ENCODE results near the gene SYNPO2L.

- PRO-cap, result no peak
- RAMPAGE, long total RNA, result no peak
- RRBS, result no CpG with 5 or more reads among the region's 2 CpGs
These were observed 17.2 kb downstream of the DDIT4 start for GRCh38 chr10:72290977-72291328.

DNA sequence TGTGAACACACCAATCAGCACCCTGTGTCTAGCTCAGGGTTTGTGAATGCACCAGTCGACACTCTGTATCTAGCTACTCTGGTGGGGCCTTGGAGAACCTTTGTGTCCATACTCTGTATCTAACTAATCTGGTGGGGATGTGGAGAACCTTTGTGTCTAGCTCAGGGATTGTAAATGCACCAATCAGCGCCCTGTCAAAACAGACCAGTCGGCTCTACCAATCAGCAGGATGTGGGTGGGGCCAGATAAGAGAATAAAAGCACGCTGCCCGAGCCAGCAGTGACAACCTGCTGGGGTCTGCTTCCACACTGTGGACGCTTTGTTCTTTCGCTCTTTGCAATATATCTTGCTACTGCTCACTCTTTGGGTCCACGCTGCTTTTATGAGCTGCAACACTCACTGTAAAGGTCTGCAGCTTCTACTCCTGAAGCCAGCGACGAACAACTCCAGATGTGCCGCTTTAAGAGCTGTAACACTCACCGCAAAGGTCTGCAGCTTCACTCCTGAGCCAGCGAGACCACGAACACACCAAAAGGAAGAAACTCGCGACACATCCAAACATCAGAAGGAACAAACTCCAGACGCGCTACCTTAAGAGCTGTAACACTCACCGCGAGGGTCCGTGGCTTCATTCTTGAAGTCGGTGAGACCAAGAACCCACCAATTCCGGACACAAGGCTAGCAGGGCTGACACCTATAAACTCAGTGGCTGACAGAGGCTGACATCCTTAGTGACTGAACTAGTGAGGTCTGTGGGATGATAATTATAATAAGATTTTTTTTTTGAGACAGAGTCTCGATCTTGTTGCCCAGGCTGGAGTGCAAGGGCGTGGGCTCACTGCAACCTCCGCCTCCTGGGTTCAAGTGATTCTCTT, 28.0 kb downstream of the DNAJB12 start:
- PRO-cap, result unidirectional peak, plus-strand start at position 282 of the sequence
- RAMPAGE, long total RNA, result no peak
- RRBS, result no CpG with 5 or more reads among the region's 26 CpGs

GRCh38 chr10:72334745-72335482, 19.8 kb downstream of the DNAJB12 start:
- PRO-cap, result no peak
- RAMPAGE, long total RNA, result no peak
- RRBS, result 10% methylated on average over 5 of the region's 21 CpGs

- PRO-cap, result no peak
- RAMPAGE, long total RNA, result no peak
- RRBS, result no CpG with 5 or more reads among the region's 13 CpGs
These were observed 11.0 kb downstream of the DNAJB12 start for GRCh38 chr10:72343588-72344295.

DNA sequence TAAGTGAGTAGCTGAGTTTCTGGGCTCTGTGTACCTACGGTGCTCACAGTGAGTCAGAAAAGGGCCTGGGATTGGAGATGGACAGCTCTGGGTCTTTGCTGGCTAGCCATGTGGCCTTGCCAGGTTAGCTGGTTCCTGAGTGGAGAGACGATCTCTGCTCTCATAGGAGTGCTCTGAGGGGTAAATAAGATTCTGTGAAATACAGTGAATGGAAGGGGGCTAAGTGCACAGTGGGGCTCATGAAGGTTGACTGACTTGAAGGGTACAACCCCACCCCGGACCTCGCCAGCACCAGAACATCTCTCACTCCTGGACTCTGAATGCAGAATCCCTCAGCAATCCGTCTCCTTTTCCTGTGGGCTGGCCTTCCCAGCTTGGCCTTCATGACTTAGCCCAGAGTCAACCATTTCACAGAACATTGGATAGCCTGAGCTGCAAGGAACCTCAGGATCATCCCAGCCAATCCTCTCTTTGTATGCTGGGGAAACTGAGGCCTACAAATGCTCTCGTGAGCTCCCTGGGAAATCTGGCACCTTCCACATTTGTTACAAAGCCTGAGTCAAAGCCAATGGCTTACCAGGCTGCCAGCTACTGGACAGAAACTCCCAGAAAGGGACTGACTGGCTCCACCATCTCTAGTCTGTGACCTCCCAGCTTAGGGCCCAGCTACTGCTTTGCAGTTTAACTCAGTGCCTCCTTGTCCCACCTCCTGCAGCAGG, 3.9 kb downstream of the DNAJB12 start:
- PRO-cap, result no peak
- RAMPAGE, long total RNA, result no peak
- RRBS, result no CpG with 5 or more reads among the region's 6 CpGs

DNA sequence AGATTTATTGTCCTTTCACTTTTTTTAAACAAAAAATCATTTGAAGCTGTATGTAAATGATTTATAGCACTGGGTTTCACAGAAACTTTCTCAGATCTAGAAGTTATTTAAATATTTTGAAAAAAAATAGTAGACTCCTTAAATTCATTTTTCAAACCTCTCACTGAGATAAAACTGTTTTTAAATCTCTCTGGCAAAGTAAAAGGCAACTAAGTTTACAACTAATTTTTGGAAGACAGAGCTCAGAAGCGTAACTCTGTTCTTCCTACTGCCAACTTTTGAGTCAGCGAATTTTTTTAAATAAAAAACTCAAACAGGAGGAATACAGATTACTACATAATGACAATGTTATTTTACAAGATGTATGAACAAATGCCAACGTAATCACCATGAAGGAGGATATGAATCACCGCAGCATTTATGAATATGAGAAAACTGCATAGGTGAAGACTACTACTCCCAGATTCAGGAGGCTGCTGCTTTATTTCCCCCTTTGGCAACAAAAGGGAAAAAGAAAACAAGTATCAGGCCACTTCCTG, 52.4 kb downstream of the P4HA1 start:
- PRO-cap, result no peak
- RAMPAGE, long total RNA, result no peak
- RRBS, result no CpG with 5 or more reads among the region's 4 CpGs

DNA sequence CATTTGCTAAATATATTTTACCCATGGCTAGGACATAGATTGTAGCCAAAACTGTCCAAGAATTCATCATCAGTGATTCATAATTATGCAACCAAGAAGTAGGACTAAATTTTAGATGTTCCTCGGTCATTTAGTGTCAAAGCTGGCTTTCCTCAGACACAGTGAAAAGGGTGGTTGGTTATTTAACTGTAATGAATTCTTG, 3.3 kb downstream of the NUDT13 start:
- PRO-cap, result no peak
- RAMPAGE, long total RNA, result no peak
- RRBS, result no CpG with 5 or more reads among the region's 1 CpG

GRCh38 chr10:73131201-73131771, 21.0 kb downstream of the NUDT13 start:
- PRO-cap, result no peak
- RAMPAGE, long total RNA, result no peak
- RRBS, result no CpG with 5 or more reads among the region's 2 CpGs

- PRO-cap, result no peak
- RAMPAGE, long total RNA, result no peak
- RRBS, result no CpG with 5 or more reads among the region's 2 CpGs
These were observed 751 bp upstream of the DNAJC9 start for GRCh38 chr10:73247789-73248222.

GRCh38 chr10:73655850-73656307, at the start of gene SYNPO2L:
SYNPO2L (minus strand) TSS chr10:73656029.
- PRO-cap, result no peak
- RAMPAGE, long total RNA, result no peak
- RRBS, result 51% methylated on average over 4 of the region's 9 CpGs

- PRO-cap, result no peak
- RAMPAGE, long total RNA, result no peak
- RRBS, result no CpG with 5 or more reads among the region's 4 CpGs
These were observed 4.0 kb upstream of the SYNPO2L start for GRCh38 chr10:73659745-73660257.

GRCh38 chr10:73997249-73997608, 687 bp upstream of the VCL start:
- PRO-cap, result no peak
- RAMPAGE, long total RNA, result no peak
- RRBS, result no CpG with 5 or more reads among the region's 4 CpGs

- PRO-cap, result no peak
- RAMPAGE, long total RNA, result no peak
- RRBS, result no CpG with 5 or more reads among the region's 2 CpGs
These were observed 1.4 kb downstream of the ADK start for GRCh38 chr10:74152388-74152949.

GRCh38 chr10:74589246-74589871, 237.0 kb upstream of the KAT6B start:
- PRO-cap, result no peak
- RAMPAGE, long total RNA, result no peak
- RRBS, result no CpG with 5 or more reads among the region's 6 CpGs

DNA sequence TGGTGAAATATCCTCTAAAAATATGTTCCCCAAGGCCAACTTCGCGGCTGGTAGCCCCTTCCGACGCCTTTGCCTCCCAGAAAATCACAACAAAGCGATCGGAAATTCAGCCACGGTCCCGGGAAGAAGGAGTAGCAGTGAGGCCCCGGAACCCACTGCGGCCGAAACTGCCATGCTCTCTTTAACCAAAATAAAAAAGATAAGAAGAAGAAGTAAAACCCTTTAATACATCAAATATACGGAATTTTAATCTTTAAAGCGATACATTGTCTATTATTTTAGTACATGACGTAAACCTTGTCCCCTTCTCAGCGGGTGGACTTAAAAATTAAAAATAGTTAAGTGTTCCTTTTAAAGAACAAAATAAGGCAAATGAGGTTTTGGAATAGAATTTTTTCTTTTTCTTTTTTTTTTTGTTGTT, 3.9 kb downstream of the ZNF503 start:
- PRO-cap, result no peak
- RAMPAGE, long total RNA, result no peak
- RRBS, result no CpG with 5 or more reads among the region's 15 CpGs

DNA sequence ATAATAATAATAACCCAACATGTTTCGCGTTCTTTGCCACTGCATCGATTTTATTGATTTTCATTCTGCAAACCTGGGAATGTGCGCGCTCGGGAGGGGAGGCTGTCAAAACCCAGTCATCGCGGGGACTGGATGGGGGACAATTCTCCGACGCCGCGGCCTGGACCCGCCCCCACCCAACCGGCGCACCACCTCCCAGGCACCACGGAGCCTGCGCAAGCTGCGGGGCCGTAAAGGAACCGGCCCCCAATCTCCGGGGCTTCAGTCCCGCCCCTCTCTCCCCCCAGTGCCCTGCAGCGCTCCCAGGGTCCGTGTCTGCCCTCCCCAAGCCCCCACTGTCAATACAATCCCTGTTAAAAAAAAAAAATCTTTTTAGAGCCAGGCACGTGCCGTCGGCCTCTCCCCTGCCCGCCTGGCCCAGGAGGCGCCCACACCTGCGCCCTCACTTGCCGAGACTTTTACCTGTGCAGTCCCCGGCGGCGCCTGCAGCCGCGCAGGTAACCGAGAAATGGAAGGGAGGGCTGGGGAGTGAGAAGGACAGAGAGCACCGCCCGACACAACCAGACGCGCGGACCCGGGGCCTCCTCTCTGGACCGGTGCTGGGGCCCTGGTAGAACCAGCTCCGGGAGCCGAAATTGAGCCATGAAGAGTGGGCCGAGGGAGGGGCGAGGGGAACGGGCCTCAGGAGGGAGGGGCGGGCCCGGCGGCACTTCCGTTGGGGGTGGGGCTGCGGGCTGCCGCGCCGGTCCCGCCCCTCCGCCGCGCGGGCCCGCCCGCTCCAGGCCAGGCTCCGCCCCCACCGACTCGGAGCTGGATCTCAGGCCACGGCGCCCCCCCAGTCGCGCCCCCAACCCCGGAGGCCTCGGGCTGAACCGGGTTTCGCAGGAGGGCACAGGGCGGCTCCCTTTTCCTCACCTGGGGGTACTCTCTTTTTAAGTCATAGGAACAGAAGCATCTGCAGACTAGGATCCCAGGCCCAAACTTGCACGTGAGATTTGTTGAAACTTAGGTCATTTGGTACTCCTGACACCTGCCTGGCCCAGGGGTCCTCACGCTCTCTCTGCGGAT, 7.7 kb upstream of the ZNF503 start:
- PRO-cap, result bidirectional peak, plus-strand start at position 715 of the sequence, minus-strand start at position 587 of the sequence
- RAMPAGE, long total RNA, result no peak
- RRBS, result 2% methylated on average over 38 of the region's 79 CpGs

DNA sequence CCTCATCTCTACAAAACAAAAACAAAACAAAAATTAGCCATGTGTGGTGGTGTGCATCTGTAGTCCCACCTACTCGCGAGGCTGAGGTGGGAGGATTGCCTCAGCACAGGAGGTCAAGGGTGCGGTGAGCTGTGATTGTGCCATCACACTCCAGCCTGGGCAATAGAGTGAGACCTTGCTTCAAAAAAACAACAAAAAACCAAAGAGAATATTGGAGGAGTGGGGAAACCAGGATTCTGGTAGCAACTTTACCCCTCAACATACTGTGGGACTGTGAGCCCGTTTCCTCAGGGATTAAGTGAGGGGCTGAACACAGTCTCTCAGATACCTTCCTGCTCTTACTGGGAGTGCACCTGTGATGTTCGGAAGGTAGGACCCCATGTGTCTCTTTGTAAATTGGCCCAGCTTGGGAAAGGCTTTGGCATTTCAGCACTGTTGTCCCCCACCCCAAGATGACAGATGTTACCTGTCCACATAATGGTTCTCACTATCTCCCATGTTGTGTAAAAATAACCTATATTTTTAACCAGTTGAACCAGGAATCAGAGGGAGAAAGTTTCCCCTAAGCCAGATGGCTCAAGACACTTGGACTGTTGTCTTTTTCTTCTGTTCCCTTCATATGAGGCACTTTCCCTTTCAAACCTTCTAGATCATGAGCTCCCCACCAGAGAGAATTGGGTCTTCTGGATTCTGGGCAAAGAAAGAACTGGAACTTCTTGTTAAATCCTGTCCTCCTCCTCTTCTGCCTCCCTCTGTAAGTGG, 79.9 kb downstream of the LRMDA start:
- PRO-cap, result no peak
- RAMPAGE, long total RNA, result no peak
- RRBS, result no CpG with 5 or more reads among the region's 5 CpGs

- PRO-cap, result no peak
- RAMPAGE, long total RNA, result no peak
- RRBS, result no CpG with 5 or more reads among the region's 10 CpGs
These were observed 304.0 kb downstream of the LRMDA start for GRCh38 chr10:75735254-75736090.

DNA sequence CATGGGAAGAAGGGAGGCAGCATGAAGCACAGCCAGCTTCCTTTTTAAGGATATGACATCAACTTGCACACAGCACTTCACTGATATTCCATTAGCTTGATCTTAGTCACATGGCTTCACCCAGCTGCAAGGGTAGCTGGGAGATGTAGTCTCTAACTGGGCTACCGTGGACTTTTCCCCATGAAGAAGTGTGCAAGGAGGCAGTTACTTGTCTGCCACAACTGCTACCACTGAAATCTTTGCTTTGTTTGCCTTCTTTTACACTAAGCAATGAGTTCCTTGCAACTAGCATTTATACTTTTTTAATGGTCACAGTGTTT, 525.3 kb downstream of the LRMDA start:
- PRO-cap, result no peak
- RAMPAGE, long total RNA, result no peak
- RRBS, result no CpG with 5 or more reads among the region's 1 CpG

GRCh38 chr10:76115344-76115659, 683.9 kb downstream of the LRMDA start:
- PRO-cap, result no peak
- RAMPAGE, long total RNA, result no peak
- RRBS, result no CpG with 5 or more reads among the region's 6 CpGs